ENCODE results near the gene HCN1.

DNA sequence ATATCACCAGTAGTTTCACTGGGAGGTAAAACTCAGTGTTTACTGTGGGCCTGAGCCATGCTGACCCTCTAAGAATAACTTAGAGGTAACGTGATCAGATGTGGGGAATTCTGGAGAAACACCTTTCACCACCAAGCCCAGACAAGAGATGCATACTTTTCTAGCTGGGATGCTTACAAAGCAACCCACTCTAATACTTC is 129.9 kb upstream of the CCDC152 start:
- PRO-cap = no peak

DNA sequence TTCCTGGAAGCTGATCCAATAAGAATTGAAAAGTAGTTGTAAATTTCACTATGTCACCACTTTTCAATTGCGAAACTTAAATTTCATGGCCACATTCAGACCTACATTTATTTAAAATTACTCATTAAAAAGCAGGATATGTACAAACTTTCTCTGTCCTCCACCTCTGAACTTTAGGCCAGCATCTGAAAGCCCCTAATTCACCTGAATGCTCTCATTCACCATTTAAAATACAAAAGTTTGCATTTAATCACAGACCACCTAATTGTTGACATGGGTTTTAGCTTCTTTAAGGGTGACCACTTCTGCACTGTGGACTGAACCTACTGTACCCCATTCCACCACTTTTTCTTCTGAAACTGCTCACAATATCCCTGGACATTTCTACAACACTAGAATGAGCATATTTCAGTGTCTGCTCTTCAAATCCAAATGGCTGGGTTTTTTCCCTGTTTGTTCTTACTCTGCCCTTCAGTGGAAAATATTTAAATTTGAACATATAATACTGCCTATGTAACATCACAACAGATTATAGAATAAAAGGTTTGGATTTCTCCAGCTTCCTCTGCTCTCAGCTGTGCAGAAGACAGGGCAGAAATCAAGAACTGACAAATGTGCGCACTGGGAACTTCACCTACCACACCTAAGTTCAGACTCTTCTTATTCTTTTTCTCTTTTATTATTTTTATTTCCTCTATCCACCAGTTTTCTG is 509 bp downstream of the SELENOP start:
- PRO-cap = no peak

DNA sequence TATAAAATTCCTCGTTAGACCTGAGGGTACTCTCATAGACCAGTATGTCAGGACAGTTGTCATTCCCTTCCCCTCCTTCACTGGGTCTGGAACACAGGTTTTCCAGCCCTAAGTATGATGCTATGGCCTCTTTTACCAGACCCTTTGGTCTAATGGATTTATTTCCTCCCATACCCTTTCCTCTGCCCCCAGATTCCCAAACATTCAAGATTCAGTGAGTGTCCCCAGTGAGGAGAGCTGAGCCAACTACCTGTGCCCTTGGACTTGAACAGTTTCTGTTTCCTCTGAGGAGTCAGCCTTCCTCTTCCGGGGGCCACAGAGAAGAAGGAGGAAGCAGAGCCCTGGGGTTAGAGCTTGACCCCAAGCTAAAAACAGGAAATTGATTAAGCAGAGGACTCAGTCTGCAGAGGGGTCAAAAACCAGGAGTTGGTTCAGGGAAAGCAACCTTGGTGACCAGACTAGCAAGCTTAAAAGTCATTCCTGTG is 64.0 kb upstream of the SELENOP start:
- PRO-cap = no peak

- PRO-cap = bidirectional peak, plus-strand start at chr5:42887437, minus-strand start at chr5:42887234
These were observed 75.5 kb upstream of the SELENOP start for GRCh38 chr5:42887141-42887684.

GRCh38 chr5:42950246-42951182 is 89.6 kb downstream of the ANXA2R start:
- PRO-cap = bidirectional peak, plus-strand start at chr5:42950872, minus-strand start at chr5:42950713; unidirectional peak, plus-strand start at chr5:42951098

DNA sequence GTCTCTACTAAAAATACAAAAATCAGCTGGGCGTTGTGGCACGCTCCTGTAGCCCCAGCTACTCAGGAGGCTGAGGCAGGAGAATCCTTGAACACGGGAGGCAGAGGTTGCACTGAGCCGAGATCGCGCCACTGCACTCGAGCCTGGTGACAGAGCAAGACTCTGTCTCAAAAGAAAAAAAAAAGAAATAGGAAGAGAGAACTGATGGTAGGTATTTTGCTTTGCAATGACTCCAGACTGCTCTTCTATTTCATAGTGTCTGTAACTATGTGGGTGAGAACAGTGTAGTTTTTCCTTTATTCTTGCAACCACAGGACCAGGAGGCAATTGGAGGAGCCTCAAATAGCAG is 49.8 kb downstream of the ANXA2R start:
- PRO-cap = no peak

- PRO-cap = bidirectional peak, plus-strand start at chr5:43042589, minus-strand start at chr5:43042456; bidirectional peak, plus-strand start at chr5:43043074, minus-strand start at chr5:43042869; bidirectional peak, plus-strand start at chr5:43043316, minus-strand start at chr5:43043213
These were observed 2.7 kb upstream of the ANXA2R start for GRCh38 chr5:43042426-43043616.

- PRO-cap = no peak
These were observed 40.0 kb downstream of the NIM1K start for GRCh38 chr5:43231976-43232527.

GRCh38 chr5:43409637-43410812 is 2.2 kb downstream of the CCL28 start:
- PRO-cap = no peak

DNA sequence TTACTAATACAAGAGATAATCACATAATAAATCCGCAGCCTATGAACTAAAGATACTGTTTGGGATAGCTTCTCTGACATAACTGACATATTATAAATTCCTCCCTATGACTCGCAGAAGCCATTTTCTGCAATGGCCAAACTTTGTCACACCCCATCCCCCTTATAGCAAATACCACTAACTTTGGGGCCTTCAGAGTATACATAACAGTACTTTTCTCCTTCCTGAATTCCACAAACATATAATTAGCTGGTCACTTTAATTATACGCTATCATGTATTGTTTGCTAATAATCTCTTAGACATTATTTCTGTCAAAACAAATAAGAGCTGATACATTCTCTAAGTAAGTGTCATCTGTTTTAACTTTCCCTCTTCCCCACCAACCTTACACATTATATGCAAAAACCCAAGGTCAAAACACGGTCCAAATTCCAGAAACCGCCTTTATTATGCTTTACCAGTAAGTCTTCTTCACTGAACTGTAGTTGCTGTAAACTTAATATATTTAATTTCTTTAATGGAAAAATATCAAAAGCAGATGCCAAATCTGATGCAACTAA is 994 bp downstream of the TMEM267 start:
- PRO-cap = no peak

DNA sequence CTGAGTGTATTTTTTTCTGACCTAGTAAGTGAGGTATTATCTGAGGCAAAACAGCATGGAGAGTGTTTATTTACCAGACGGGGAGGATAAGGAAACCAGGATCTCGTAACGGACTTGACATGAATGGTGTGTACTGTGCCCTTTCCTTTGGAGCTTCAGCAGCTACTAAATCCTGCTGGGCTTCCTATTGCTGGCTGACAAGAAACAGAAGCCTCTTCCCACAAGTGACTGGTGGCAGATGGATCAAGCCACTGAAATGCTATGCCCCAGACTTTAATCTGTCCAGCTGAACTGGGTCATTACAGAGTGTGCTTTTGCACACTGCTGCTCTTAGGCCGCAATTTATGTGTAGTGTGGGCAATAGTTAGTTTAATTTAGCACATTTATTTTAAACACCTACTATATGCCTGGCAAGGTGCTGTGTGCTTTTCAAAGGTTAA is 162.7 kb upstream of the MRPS30 start:
- PRO-cap = no peak

GRCh38 chr5:45695963-45696768 is at the start of gene HCN1:
Gene HCN1 (minus strand): TSS chr5:45696380.
- PRO-cap = no peak

- PRO-cap = no peak
These were observed 4.2 kb upstream of the EMB start for GRCh38 chr5:50445132-50445757.

- PRO-cap = no peak
These were observed 208.3 kb downstream of the PARP8 start for GRCh38 chr5:50874552-50875374.

DNA sequence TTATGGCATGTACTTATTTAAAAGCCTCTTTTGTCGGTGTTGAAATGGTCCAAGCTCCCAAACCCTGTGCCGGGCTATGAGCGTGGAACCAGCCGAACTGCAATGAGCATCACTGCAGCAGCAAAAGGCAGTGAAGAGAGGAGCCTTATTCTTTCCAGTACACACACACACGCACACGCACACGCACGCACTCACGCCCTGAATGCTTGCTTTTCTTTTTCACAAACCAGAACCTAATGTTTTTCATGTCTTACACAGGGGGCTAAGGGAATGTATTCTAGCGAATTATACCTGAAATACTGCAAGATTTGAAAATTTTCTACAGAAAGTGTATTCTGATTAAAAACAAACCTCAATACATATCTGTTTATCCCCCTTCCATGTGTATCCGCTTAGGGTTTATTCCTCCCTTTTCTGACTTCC is 297.9 kb downstream of the PARP8 start:
- PRO-cap = bidirectional peak, plus-strand start at position 148 of the sequence, minus-strand start at position 101 of the sequence

DNA sequence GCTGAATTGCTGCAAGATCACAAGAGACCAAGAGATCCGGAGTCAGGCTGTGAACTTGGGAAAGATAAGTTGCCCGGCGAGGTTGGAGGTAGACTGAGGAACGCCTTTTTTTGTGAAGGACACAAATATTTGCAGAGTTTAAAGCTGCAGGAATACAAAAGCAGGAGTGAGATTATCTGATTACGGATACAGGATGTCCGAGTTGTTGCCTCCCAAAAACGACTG is 302.4 kb downstream of the PARP8 start:
- PRO-cap = no peak

DNA sequence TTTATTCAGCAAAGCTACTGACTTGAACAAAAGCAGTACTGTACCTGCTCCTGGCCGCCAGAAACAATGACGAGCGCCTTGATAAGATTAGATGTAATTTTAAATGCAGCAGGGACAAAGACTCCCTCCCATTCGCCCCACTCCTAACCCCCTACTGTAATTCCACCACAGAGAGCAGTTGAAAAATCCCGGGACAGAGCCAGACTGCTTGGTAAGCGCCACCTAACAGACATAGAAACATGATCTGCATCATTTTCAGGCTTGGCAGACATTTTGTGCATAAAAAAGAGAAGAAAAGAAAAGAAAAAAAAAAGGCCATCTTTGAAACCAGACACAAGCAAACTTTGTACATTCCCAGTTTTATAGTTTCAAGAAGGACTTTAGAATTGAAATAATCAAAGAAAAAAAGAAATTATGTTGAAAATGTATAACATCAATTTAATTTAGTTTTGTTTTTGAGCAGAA is 82.0 kb downstream of the ISL1 start:
- PRO-cap = no peak

DNA sequence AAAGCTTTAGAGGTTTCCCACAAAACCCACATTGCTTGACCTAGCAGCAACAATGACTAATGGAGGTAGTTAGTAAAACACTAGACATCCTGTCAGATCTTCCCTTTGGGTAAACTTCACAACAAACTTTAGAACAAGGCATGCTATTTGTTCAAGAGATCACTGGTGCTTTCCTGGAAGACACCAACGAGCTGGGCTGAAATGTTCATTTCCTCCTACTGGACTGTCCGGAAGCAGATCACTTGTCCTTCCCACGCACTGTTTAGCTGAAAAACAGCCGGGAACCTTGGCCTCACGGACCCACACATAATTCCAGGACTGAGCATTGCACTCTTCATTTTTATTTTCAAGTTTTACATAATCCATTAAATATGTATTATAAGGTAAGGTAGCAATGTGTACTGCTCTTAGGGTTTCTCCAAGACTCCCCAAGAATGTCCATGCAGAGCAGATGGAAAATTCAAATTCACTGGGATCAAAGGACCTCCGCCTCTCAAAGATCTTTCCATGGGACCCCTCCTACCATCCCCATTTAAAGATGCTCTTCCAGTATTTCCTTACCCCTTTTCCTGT is 78.0 kb upstream of the ITGA1 start:
- PRO-cap = no peak

DNA sequence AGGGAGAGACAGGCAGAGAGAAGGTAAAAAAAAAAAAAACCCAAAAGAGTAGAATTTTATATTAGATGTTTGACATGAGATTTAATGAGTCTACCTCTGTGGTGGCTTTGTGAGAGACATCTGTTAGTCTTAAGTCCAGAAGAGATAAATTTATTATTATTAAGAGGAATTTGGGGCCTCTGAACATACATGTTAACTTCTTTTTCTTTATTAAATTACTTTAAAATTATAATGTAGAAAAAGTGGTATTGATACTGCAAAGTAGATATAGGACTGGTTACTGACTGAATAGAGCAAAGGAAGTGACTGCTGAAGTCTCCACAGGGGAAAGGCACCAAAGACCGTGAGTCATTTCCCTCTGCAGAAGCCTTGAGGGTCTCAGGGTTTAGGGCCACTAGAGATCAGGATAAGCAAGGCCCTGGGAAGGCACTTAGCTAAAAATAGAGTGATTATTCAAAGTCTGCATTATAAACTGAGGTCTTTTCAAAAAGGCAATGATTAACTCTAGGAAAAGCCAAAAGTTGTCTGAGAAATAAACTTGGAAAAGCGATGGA is 44.8 kb upstream of the ITGA1 start:
- PRO-cap = no peak

DNA sequence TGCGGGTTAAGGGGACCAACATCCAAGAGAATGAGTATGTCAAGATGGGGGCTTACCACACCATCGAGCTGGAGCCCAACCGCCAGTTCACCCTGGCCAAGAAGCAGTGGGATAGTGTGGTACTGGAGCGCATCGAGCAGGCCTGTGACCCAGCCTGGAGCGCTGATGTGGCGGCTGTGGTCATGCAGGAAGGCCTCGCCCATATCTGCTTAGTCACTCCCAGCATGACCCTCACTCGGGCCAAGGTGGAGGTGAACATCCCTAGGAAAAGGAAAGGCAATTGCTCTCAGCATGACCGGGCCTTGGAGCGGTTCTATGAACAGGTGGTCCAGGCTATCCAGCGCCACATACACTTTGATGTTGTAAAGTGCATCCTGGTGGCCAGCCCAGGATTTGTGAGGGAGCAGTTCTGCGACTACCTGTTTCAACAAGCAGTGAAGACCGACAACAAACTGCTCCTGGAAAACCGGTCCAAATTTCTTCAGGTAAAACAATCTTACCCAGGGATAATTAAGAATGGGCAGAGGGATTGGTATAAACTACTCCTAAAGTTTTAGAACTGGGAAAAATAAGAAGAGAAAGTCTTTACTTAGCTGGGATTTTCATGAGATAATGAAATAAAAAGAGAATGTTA is 13.0 kb downstream of the ITGA1 start:
- PRO-cap = bidirectional peak, plus-strand start at position 283 of the sequence, minus-strand start at position 178 of the sequence

Data from right common carotid artery plus branches (tissue), 1 donor.